Metastatic Breast Carcinoma in the Brain (tissue), 10 donors: ENCODE results near the genes HARBI1, SLC39A13 and AGBL2.

- PRO-cap, 10 experiments, result no peak in any of the 10 experiments
Observed at GRCh38 chr11:46342113-46342695, 5.1 kb upstream of the DGKZ start.

GRCh38 chr11:46533551-46534476, 60.0 kb downstream of the AMBRA1 start:
- PRO-cap, 10 experiments, result no peak in any of the 10 experiments

DNA sequence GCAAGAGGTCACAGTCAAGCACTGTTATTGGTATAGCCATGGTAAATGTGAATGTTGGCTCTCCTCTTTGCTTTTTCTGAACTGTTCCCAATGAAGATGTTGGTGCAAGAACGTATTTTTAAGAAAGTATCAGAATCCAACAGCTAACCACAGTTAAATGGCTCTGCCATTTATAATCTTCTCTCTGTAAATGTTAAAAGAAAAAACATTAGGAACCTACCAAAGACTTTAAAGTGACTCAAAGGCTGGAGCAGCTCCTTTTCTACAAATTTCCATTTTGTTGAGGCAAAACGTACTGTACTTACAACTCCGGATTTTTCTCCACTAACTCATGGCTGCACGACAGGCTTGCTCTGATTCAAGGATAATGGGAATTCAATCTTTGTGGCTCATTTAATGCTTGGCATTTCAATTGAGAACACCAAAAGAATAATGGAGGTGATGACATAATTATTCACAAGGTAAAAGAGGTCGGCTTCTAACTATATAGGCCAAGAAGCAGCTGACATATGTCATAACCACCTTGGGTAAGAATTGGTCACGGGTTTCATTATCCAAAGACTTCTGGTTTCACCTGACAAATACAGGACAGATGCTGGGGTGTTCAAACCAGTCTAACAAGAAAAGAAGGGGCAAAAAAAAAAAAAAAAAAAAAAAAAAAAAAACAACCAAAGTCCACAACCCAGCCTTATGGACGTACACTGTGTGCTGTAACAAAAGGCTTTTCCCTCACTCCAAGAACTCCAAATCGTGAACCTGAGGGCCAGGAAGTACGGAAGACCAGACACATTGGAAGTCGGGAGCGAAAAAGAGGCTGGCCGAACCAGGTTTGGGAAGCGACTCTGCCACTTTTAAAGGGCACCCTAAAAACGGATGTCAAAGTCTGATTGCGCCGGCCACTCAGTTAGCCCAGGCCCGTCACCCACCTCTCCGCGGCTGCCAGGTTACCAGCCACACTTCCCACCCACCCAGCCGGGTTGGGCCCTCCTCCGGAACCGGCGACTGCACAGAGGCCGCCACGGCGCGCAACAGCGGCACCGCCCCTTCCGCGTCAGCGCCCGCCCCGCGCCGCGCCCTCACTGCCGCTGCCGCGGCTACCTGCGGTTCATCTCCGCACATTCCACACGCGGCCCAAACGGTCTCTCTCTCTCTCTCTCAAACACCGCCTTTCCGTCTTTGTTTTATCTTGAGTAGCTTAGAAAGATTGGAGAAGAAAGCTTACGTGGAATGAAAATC, at the start of gene HARBI1:
Gene HARBI1, minus strand, starts transcription at position 1,030 of the 1,236 bp plus-strand sequence.
- PRO-cap, 10 experiments, result peak in 10 of 10 experiments; most common plus-strand start position 1,079 of the sequence (in 1); most common minus-strand start position 979 of the sequence (in 6)

- PRO-cap, 10 experiments, result no peak in any of the 10 experiments
Observed at GRCh38 chr11:46639227-46639981, 22.1 kb downstream of the ATG13 start.

- PRO-cap, 10 experiments, result no peak in any of the 10 experiments
Observed at GRCh38 chr11:46743402-46744728, 24.9 kb downstream of the F2 start.

- PRO-cap, 10 experiments, result no peak in any of the 10 experiments
Observed at GRCh38 chr11:46759215-46759453, 40.1 kb downstream of the F2 start.

- PRO-cap, 10 experiments, result no peak in any of the 10 experiments
Observed at GRCh38 chr11:47057294-47057921, 119.3 kb downstream of the ARFGAP2 start.

- PRO-cap, 10 experiments, result no peak in any of the 10 experiments
Observed at GRCh38 chr11:47160729-47161698, 15.7 kb downstream of the ARFGAP2 start.

- PRO-cap, 10 experiments, result peak in 7 of 10 experiments; most common plus-strand start chr11:47269141 (in 1); most common minus-strand start chr11:47269026 (in 3)
Observed at GRCh38 chr11:47268759-47269263, 11.0 kb downstream of the NR1H3 start.

DNA sequence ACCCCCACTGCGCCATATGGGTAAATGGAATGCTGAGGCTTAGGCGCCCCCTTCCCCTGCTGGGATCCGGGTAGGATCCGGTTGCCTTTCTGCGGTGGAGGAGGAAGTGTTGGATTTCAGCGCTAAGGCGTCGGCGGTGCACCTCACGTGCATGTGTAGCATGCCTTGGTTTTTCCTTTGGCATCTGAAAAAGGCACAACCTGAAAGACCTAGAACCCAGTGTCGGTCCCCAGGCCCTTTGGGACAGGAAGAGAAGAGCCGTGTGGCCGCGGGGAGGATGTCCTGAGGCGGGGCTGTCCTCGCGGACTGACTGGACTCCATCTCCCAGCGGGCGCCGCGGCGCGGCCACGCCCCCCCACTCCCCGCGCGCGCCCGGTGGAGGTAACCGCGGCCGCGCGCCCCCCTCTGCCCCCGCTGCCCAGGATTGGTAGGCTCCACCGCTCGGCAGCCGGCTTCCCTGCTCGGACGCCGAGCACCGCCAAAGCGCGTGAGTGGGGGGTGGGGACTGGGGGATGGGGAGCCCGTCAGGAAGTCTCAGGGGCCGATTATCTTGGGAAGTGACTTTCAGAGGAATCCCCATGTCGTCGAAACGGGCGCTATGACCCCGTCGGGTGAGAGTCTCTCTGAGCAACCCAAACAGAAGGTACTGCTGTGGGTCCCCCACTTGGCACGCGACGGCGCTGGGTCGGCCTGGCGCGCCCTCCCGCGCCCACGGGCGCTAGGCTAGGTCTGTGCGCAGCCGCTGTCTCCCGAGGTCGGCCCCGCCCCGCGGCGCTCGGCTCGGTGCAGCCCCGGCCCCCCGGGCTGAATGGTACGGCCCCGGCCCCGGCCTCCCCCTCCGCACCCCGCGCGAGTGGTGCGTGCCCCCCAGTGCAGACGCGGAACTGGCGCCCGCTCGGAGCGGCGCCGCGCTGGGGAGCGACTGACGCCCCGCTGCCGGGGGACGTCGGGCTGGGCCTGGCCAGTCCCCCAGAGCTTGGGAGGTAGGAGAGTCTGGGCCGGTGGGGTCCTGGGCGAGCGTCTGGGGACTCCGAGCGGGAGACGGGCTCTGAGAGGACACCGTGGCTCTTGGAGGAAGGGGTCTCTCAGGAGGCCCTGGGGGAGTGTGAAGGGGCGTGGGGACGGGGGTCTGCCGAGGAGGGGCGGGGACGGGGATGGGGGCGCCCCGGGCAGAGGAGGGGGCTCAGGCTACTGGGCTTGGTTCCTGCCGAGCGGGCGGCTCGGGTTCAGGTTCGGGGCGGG, 11.9 kb downstream of the NR1H3 start:
- PRO-cap, 10 experiments, result peak in 10 of 10 experiments; most common plus-strand start position 870 of the sequence (in 8); most common minus-strand start position 349 of the sequence (in 8)

- PRO-cap, 10 experiments, result no peak in any of the 10 experiments
Observed at GRCh38 chr11:47338338-47338714, 14.2 kb downstream of the MYBPC3 start.

DNA sequence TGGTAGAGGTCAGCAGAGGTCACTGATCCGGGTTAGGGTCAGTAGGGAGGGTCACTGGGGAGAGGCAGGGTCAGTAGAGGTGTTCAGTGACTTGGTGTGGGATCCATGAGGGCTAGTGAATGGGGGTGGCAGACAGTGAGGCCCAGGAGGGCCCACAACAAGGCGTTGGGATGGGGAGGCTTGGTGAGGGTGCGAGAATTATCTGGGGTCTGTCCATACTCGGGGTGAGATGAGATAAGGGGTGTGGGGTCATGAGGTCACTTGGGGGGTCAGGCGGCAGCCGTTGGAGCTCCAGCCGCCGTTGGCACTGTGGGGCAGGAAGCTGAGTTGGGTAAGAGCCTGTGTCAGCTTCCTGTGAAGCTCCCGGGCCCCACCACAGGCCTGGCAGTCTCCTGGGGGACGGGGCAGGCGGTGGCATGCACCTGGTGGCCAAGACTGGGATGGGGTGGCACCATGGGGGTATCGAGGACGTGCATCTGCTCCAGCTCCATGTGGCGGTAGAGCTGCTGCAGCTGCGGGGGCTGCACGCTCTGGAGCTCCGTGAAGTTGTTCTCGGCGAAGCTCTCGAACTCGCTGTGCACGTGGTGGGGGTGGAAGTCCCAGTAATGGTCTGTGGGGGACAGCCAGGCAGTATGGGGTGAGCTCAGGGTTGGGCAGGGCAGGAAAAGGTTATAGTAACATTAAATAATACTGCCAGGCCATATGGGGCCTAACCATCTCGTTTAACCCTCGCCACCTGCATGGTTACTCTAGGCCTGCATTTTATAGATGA, 7.1 kb upstream of the MYBPC3 start:
- PRO-cap, 10 experiments, result no peak in any of the 10 experiments

- PRO-cap, 10 experiments, result no peak in any of the 10 experiments
Observed at GRCh38 chr11:47364370-47364911, 11.9 kb upstream of the MYBPC3 start.

DNA sequence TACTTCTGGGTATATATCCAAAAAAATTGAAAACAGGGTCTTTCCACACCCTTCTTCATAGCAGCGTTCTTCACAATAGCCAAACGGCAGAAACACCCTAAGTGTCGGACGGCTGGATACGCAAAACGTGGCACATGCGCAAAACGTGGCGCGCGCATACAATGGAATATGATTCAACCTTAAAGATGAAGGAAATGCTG, 10.0 kb downstream of the SPI1 start:
- PRO-cap, 10 experiments, result no peak in any of the 10 experiments

GRCh38 chr11:47387779-47388593, 9.6 kb upstream of the SPI1 start:
- PRO-cap, 10 experiments, result no peak in any of the 10 experiments

DNA sequence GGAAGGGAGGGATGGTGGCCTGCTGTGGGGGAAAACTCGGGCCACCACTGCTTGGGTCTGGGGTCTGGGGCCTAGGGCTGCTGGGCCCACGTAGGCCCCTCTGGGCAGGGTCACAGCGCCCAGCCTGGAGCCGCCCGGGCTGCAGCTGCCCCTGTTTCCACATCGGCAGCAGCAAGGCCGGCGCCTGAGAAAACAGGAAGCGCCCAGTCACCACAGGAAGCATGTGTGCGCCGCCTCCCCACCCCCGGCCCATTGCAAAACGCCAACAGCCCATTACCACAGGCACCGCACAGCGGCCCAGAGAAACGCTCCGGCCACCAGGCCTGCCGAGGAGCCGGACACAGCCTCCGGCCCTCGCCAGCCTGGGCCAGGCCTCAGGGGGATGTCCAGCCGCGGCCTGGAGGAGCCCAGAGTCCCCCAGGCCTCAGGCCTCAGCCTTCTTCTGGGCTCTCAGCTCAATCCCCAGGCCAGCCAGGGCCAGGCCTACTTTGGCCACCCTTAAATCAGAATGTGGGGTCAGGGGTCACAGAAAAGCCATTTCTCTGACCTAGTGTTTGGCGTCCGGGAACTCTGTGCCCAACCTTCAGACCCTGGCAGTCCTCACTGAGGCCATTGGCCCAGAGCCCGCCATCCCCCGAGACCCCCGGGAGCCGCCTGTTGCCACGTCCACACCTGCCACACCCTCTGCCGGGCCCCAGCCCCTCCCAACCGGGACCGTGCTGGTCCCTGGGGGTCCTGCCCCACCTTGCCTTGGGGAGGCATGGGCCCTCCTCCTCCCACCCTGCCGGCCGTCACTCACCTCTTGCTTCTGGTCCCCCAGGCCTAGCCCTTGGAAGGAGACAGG, 13.5 kb upstream of the SLC39A13 start:
- PRO-cap, 10 experiments, result peak in 8 of 10 experiments; most common plus-strand start position 300 of the sequence (in 8); most common minus-strand start position 173 of the sequence (in 5)

- PRO-cap, 10 experiments, result peak in 10 of 10 experiments; most common plus-strand start chr11:47408611 (in 8); most common minus-strand start chr11:47408347 (in 8)
Observed at GRCh38 chr11:47407669-47408782, at the start of gene SLC39A13. Gene SLC39A13 (plus strand): TSS chr11:47408590.

DNA sequence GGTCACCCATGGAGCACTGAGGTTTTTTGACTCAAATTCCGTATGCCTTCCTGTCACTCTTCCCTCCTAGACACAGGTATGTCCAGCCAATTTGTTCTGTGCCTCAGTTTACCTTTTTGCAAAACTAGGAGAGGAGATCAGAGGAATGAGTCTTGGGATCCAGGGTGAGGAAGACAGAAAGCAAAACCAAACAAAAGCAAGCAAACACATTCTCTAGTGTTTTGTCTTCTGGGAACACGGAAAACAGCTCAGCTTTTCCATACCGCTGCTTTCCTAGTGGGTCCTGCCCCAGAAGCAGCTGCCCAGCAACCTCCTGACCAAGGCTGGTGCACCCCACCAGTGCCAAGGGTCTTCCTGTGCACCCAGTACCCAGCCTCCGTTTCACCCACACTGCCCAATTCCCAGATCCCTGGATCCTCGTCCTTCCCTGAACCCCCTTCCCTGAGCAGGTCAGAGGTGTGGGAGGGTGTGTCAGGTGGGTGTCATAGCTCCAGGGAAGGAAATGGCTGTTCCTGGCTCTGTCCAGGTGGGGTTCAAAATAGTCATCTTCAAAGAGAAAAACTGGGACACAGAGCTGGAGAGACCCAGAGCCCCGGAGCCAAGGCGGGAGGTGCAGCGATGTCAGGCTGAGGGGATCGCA, 926 bp downstream of the C1QTNF4 start:
- PRO-cap, 10 experiments, result no peak in any of the 10 experiments

DNA sequence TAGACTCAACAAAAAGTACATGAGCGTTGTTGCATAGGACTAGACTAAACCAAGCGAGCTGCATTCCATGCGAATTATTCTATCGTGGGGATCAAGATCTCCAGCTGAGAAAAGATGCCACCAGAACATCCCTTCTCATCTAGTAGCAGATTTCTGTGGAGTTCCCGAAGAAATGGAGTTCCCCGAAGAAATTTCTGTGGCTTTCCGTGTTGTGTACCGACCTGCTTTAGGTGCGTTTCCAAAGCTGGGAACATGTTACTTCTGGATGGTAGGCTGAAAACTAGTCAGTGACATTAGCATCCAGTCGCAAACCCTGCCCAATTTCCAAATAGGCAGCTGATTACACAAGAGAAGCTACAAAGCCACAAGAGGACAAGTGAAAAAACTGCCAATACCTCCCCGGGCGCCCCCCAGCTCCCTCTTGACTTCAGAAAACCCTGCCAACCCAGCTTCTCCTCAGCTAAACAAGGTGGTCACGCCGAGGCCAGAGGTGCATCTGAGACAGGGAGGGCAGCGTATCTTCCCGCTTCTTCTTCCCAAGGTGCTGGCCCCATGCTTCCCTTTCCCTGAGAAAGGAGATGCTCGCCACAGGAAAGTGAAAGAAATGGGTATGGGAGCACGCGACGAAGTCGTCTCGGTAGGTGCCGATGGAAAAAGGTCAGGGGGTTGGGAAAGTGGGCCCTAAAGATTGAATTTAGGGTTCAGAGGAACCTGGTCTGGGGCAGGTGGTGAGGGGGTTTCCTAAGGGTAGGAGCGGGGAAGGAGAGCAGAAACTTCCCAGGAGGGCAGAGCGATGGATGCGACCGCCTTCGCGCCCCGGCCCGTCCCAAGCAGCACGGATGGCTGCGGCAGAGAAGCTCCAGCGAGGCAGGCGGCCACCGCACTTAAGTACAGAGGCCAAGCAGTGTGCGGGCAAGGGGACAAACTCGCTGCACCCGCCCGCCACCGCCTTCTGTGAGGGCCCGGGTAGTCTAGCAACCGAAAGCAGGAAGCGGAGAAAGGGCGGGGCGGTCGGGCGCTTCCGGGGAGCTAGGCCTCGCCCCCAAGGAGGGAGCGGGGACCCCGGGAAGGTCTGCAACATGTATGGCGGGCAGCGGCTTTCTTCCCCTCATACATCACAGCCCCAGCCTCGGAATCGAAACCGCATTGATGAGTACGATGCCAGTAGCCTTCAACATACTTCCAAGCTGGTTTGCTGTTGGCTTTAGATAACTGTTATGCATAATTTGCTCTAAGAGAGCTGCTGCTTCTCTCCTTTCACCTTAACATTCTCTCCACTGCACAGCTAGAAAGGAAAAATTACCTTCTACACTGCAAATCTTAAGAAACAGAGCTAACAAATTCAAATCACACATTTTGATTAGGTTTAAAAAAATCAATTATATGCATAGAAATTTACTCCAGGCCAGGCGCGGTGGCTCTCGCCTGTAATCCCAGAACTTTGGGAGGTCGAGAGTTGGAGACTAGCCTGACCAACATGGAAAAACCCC, at the start of gene AGBL2:
Gene AGBL2, minus strand, starts transcription at position 973 of the 1,490 bp plus-strand sequence.
- PRO-cap, 10 experiments, result peak in 10 of 10 experiments; most common plus-strand start position 1,032 of the sequence (in 7); most common minus-strand start position 954 of the sequence (in 5)

- PRO-cap, 10 experiments, result no peak in any of the 10 experiments
Observed at GRCh38 chr11:47742493-47742909, 24.6 kb downstream of the FNBP4 start.